Panc1 (cell line): ENCODE results near the genes ATP1A2, ATP1A4 and VANGL2.

DNA sequence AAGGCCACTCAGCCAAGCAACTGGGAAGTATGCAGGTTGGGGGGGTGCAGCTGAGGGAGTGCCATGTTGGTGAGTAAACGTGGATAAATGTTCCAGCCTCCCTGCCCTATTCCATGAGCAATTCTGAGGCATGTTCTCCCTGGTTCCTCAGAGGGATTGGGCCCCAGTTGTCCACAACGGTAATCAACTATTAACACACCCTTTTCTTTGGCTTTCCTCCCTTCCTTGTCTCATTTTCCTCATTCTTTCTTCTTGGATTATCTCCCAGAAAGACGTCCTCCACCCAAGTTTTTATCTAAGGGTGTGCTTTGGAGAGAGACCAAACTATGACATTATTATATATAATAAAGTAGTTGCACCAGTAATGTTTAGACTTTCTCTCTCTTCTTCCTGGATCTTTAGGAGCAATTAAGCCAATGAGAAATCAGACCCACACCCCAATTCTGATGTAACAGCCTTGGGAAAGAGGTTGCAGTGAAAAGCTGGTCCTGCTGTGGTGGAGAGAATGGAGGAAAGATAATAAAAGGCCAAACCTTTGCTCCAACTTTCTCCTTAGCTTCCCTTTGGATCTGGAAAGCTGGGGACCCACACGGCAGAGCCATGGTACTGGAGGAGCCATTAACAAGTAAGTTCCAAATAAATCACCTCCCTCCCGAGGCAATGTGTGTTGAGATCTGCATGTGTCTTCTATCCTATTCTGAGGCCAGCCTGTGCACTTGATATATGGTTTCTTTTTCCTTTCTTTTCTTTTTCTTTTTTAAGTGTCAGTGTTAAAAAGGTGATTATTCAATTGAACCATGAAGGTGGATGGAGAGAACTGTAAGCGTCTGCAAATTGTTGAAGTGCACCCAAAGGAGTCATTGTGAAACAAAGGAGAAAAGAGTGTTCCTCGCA, 7.0 kb upstream of the SLAMF9 start:
- RRBS, 2 experiments: no CpG with 5 or more reads among the region's 7 CpGs

DNA sequence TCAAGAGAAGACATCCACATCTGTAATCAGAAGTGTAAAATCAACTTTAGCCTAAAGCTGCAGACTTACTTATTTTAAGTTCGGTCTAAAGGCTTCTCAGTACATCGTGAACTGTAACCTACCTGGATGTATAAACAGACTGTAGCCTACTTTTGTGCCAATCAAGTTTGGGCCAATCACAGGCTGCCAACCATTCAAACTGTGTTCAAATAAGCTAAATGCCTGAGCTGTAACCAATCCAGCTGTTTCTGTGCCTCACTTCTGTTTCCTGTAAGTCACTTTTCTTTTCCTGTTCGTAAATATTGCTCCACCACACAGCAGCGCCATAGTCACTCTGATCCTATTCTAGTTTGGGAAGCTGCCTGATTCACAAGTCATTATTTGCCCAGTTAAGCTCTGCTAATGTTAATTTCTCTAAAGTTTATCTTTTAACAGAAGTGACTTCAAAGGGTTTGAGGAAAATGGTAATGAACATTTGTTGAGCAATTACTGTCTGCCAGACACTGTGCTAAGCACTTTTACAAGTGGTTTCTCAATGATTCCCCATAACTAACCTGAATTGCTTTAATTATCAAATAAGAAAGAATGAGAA, 37.5 kb upstream of the SLAMF9 start:
- RRBS, 2 experiments: no CpG with 5 or more reads among the region's 4 CpGs

- RRBS, 2 experiments: no CpG with 5 or more reads among the region's 12 CpGs
Measured at GRCh38 chr1:160115468-160115967, at the start of gene ATP1A2. Gene ATP1A2, plus strand, starts transcription at chr1:160115759.

- RRBS, 2 experiments: no CpG with 5 or more reads among the region's 6 CpGs
Measured at GRCh38 chr1:160151391-160151797, at the start of gene ATP1A4. Gene ATP1A4, plus strand, starts transcription at chr1:160151603.

- RRBS, 2 experiments: no CpG with 5 or more reads among the region's 9 CpGs
Measured at GRCh38 chr1:160213463-160214415, 8.6 kb downstream of the PEA15 start.

GRCh38 chr1:160215795-160216904, 11.0 kb downstream of the PEA15 start:
- RRBS, 2 experiments: no CpG with 5 or more reads among the region's 1 CpG

GRCh38 chr1:160307281-160308165, 22.6 kb upstream of the PEX19 start:
- RRBS, 2 experiments: no CpG with 5 or more reads among the region's 6 CpGs

- RRBS, 2 experiments: 3 to 7% methylated on average over 34 to 39 of the region's 81 CpGs
Measured at GRCh38 chr1:160400225-160401286, at the start of gene VANGL2. Gene VANGL2, plus strand, starts transcription at chr1:160400564.

GRCh38 chr1:160410230-160410956, 10.0 kb downstream of the VANGL2 start:
- RRBS, 2 experiments: no CpG with 5 or more reads among the region's 21 CpGs

- RRBS, 2 experiments: no CpG with 5 or more reads among the region's 2 CpGs
Measured at GRCh38 chr1:160489526-160490092, 33.4 kb downstream of the SLAMF6 start.

- RRBS, 2 experiments: no CpG with 5 or more reads among the region's 6 CpGs
Measured at GRCh38 chr1:160540113-160540620, 17.1 kb upstream of the SLAMF6 start.

GRCh38 chr1:160549121-160549786, 26.2 kb upstream of the SLAMF6 start:
- RRBS, 2 experiments: no CpG with 5 or more reads among the region's 6 CpGs

DNA sequence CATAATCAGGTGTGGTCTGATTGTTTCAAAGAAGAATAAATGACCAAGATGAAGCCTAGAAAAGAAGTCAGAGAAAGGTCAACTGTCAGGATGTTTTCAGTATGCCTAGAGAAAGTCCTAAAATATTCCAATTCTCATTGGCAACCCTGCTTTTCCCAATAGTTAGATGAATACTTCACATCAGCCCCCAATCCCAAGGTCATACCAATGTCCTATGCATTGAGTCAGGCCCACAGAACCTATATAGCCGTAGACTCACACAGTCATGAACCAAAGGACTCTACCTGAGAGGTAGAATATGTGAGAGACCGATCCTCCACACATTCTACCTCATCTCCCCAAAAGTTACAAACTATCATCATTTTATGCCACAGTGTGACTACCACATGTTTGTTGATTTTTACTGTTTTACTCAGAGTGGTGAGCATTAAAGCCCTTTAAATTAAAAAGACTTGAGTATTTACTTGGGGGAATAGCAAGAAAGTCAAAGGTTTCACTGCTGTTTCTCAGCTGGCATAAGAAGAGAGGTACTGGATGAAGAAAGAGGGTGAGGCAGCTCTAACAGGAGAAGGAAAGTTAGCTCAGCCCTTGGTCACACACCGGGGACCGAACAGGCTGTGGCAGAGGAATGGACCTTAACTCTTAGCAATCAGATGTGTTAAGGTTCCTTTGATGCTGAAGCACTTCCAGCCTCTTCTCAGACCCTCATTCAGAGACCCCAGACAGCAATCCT, 997 bp downstream of the CD48 start:
- RRBS, 2 experiments: no CpG with 5 or more reads among the region's 4 CpGs

GRCh38 chr1:160798404-160799227, 2.6 kb downstream of the LY9 start:
- RRBS, 2 experiments: no CpG with 5 or more reads among the region's 4 CpGs

DNA sequence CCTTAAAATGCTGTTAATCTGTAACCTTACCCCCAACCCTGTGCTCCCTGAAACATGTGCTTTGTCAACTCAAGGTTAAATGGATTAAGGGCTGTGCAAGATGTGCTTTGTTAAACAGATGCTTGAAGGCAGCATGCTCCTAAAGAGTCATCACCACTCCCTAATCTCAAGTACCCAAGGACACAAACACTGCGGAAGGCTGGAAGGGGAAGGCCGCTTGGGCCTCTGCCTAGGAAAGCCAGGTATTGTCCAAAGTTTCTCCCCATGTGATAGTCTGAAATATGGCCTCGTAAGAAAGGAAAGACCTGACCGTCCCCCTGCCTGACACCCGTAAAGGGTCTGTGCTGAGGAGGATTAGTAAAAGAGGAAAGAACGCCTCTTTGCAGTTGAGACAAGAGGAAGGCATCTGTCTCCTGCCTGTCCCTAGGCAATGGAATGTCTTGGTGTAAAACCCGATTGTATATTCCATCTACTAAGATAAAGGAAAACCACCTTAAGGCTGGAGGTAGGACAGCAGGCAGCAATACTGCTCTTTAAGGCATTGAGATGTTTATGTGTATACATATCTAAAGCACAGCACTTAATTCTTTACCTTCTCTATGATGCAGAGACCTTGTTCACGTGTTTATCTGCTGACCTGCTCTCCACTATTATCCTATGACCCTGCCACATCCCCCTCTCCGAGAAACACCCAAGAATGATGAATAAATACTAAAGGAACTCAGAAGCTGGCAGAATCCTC, 28.4 kb upstream of the ITLN1 start:
- RRBS, 2 experiments: no CpG with 5 or more reads among the region's 9 CpGs

- RRBS, 2 experiments: no CpG with 5 or more reads among the region's 11 CpGs
Measured at GRCh38 chr1:161085149-161086029, 4.0 kb downstream of the NECTIN4 start.

- RRBS, 2 experiments: no CpG with 5 or more reads among the region's 7 CpGs
Measured at GRCh38 chr1:161182251-161182816, 5.0 kb upstream of the B4GALT3 start.

GRCh38 chr1:161198169-161198826, 556 bp downstream of the ADAMTS4 start:
- RRBS, 2 experiments: 47 to 59% methylated on average over 3 to 7 of the region's 21 CpGs

- RRBS, 2 experiments: no CpG with 5 or more reads among the region's 12 CpGs
Measured at GRCh38 chr1:161216643-161217934, 2.0 kb downstream of the FCER1G start.